Measurements from ENCODE around the genes INTS4 and PCF11.

GRCh38 chr11:77994513-77995550, at the start of gene INTS4:
TSS of gene INTS4 (minus strand) at chr11:77994668.
- PRO-cap, 2 experiments = peak in 2 of 2 experiments; most common plus-strand start chr11:77994794 (in 2); most common minus-strand start chr11:77994824 (in 2)

- PRO-cap, 2 experiments = no peak in any of the 2 experiments
Measured at GRCh38 chr11:78046126-78046697, 17.4 kb upstream of the THRSP start.

DNA sequence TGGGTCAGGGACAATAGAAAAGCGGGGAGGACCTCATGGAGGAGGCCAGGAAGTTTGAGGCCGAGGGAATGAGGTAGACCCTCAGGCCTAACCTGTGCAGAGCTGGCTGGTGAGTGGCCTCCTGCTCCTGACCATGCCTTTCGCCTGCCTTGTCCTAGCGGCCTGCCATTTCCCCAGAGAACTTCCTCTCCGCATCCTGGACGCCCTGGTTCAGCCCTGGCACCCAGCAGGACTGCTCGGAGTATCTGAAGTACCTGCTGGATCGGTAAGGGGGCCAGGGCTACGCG, 19.9 kb downstream of the USP35 start:
- PRO-cap, 2 experiments = no peak in any of the 2 experiments

- PRO-cap, 2 experiments = peak in 2 of 2 experiments; most common minus-strand start chr11:78216711 (in 1)
Measured at GRCh38 chr11:78216472-78217328, 28.0 kb downstream of the USP35 start.

DNA sequence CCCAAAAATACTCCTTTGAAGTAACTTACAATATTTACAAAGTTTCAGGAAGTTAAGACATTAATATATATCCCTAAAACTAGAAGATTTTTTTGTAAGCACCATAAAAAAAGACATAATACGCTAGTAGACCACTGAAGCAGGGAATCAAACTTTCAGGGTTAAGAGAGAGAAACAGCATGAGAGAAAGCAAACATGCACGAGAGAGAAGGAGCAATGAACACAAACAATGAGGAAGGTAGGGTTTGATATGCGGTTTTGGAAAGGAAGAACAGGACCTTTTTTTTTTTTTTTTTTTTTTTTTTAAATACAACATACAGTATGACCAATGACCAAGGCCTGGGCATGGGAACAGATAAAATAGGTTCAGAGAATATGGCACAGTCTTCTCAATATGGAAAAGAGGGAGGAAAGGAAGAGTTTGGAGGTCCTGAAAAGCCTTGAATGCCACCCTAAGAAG, 100.8 kb downstream of the USP35 start:
- PRO-cap, 2 experiments = peak in 1 of 2 experiments; most common plus-strand start position 392 of the sequence (in 1); most common minus-strand start position 218 of the sequence (in 1)

GRCh38 chr11:78318142-78319337, 99.1 kb downstream of the GAB2 start:
- PRO-cap, 2 experiments = no peak in any of the 2 experiments

DNA sequence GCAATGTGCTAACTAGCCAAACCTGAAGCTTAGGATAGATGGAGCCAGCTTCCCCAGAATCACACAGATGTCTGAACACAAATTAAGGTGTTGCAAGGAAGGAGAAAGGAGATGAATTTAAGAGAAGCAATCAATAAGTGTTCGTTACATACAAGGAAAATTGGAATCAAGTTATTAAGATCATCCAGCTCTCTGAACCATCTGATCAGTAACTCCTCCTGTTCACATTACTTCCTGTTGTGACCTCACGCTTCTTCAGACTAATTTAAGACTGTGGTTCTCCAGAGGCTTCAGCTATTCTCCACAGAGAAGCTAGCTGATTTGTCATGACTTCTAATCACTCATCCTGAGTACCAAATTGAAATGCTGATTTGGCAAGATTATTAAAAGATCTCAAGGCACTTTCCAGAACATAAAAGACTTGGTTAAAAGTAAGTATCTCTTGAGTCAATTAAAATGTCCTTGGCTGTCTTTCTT, 38.7 kb downstream of the GAB2 start:
- PRO-cap, 2 experiments = peak in 2 of 2 experiments; most common minus-strand start position 419 of the sequence (in 2)

- PRO-cap, 2 experiments = no peak in any of the 2 experiments
Measured at GRCh38 chr11:78655797-78656438, 81.3 kb upstream of the NARS2 start.

DNA sequence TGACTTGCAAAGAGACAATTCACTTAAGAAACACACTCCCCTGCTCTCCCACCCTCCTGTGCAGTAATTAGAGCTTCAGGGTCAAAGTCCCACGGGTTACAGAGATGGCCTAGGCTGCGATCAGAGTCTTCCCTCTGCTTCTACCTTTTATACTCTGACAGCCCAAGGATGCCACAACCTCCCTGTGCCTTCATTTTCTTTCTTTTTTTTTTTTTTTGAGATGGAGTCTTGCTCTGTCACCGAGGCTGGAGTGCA, 87.3 kb upstream of the NARS2 start:
- PRO-cap, 2 experiments = no peak in any of the 2 experiments

DNA sequence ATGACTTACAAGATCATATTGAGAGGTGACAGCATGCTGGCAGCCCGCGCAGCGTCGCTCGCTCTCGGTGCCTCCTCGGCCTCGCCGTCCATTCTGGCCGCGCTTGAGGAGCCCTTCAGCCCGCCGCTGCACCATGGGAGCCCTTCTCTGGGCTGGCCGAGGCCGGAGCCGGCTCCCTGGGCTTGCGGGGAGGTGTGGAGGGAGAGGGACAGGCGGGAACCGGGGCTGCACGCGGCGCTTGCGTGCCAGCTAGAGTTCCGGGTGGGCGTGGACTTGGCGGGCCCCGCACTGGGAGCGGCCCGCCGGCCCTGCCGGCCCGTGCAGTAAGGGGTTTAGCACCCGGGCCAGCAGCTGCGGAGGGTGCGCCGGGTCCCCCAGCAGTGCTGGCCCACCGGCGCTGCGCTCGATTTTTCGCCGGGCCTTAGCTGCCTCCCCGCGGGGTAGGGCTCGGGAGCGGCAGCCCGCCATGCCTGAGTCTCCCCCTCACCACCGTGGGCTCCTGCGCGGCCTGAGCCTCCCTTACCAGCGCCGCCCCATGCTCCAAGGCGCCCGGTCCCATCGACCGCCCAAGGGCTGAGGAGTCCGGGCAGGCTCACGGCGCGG, 69.0 kb downstream of the DDIAS start:
- PRO-cap, 2 experiments = no peak in any of the 2 experiments

DNA sequence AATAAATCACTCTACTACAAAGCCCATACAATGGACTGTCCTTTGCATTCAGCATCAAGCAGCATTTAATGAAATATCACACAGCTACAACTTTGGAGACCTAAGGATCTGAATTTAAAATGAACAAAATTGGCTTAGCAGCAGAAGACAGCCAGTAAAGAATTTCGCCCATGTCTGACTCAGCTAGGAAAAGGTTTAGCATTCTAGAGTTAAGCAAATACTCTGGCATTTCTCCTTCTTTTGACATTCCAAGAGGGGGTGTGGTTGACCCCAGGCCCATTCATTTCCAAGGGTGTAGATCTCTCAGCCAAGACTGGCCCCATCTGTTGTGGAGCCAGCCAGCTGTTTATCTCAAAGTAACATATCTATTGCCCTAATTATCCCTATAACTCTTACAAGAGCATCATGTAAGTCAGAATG, 1.4 kb downstream of the RAB30 start:
- PRO-cap, 2 experiments = no peak in any of the 2 experiments

DNA sequence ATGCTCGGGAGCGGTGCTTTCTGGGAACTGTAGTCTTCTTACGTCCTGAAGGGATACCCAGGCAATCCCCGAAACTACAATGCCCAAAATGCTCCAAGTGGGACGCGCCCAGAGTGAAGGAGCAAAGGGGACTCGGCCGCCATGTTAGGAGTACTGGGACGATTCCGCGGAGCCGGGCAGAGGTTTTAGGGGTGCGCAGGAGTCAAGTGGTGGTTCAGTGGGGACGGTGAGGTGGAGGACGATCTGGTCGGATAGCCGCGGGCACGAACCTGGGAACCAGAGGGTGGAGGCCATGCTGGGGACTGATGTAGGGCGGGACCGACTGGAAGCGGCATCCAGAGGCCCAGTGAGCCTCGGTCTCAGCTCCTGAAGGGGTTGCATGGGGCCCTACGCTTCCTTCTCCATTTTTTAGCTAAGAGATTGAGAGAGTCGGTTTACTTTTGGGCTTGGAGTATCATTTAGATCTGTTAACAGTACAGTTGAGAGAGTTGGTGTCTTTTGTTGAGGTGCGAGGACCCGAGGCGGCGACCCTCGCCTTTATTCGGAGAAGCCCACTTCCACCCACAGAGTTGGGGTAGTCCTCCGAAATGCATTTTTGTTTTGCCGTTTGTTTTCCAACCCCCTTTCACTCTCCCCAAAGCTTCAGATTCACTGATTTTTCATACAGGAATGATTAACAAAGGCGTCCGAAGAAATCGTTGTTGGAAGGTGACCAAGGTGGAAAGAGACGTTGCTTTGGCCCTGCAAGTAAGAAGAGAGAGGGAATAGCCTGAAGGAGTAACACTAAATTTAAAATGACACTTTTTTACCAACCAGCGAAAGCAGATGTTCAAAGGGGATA, 479 bp upstream of the RAB30 start:
- PRO-cap, 2 experiments = peak in 2 of 2 experiments; most common plus-strand start position 124 of the sequence (in 2); most common minus-strand start position 361 of the sequence (in 2)

GRCh38 chr11:83157042-83157259, at the start of gene PCF11:
TSS of gene PCF11 (plus strand) at chr11:83157131.
- PRO-cap, 2 experiments = peak in 2 of 2 experiments; most common plus-strand start chr11:83157159 (in 2)

DNA sequence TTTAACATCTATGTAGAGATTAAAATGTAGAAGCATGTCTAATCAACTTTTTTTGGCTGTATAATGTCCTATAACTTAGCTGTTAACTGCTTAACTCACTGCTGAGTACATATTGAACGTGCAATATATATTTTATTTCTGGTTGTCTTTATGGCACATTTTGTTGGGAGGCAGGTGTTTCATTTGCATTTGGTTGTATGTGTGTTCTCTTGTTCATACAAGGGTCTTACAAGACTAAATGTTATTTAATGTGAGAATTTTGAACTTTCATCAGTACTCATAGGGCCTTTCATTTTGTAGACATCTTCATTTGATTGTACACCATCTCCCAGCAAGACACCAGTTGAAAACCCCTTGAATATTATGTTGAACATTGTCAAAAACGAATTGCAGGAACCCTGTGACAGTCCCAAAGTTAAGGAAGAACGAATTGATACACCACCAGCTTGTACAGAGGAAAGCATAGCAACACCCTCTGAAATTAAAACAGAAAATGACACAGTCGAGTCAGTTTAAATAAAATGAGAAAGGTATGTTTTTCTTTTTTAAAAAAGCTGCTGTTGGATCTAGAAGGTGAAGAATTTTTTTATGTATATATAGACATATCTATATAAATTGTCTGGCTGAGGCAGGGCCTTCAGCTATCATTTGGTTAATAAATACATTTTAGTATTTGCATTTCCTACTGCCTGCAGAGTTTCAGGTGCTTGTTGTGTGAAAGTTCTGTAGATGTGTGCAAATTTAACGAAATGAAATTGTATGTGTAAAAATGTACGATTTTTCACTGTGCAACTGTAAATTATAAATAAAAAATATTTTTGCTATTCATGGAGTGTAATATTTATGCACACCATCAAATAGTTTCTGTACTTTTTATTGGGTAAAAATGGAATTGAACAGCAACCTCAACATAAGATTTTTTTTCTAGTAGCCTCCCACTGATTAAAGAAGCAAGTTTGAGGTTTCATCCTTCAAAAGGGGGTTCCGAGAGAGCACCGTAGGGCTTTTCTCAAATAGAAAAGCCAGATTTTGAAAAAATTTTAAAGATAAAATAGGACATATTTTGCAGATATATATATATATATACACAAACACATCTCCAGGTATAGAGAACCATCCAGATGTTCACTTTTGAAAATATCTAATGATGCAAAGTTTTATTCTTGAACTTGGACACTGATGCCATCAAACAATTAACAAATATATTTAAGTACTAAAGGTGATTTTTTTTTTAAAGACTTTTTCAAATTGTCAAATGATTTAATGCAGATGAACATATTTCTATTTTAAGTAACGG, 8.7 kb upstream of the ANKRD42 start:
- PRO-cap, 2 experiments = no peak in any of the 2 experiments

- PRO-cap, 2 experiments = no peak in any of the 2 experiments
Measured at GRCh38 chr11:83256880-83257479, 29.2 kb downstream of the CCDC90B start.

GRCh38 chr11:84720584-84721573, 906.3 kb downstream of the DLG2 start:
- PRO-cap, 2 experiments = no peak in any of the 2 experiments

DNA sequence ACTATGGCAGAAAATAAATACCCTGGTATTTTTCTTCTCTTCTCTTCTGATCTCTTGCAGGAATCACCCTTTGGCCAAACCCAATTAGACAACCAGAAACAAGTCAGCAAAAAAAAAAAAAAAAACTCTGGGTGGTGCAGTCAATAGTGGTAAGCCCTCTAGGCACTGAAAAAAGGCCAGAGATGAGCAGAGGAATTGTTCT, 824.7 kb downstream of the DLG2 start:
- PRO-cap, 2 experiments = no peak in any of the 2 experiments

DNA sequence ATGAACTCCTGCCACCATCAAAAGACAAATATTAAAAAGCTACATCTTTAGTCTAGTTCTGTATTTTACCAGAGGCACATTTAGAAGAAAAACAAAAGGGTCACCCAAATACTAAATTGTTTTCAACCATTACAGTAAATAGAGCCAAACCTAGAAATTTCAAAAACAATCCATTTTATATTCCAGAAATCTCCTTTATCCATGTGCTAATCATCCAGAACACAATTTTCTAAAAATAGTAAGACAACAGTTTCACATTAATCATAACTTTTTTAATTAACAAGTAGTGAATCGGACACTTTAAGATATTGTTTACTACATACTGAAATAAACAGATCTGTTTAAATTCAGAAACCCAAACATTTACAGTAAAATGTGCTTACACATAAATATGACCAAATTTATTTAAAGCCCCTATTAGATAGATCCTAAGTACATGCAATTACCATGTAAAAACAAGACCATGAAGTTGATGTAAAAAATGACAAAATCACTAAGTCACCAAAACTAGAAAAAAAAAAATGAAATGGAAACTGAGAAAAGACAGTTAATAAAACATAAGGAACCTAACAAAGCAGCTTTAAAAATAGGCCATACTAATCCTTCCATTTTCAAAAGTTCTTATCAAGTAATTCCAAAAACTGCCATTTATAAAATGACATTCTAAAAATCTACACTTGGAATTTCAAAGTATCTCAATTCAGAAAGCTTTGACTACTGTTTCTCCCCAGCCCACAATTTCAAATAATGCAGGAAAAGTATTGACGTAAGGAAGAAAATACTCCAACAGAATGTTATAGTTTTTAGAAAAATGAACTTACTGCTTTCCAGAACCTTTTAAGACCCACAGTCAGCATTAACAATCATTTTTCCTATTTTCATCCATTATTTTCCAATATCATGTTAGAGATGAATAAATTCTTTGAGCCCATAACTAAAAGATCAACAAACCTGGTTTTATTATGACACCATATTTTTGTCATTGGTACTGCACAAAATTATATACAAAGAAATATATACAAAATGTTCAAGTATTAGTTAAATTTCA, 3.8 kb downstream of the CREBZF start:
- PRO-cap, 2 experiments = no peak in any of the 2 experiments

DNA sequence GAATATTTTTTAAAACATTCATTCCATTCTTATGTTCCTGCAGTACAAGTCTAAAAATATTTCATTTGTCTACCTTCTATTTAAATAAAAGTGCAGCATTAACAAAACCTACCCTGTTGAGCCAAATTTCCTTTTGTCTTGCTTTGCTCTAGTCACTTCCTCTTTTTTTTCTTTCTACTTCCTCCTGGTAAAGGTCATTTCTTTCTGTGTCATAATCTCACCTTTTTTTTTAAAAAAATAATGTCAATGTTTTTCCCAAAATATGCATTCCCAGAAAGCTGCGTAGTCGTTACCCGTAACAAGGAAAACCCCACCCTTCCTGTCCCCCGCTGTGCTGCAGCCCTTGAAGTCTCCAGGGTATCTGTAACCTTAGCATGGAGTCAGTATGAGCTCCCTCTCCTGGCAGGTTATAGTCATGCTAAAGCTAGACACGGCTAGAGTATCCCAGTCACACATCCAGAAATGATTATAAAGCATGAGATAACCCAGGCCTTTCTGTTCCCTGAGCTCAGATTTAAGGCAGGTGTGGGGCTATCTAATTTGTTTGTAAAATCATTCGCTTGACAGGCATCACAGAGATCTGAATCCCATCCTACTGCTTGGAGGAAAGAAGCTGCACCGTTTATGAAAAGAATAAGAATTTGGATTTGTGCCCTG, 51.1 kb upstream of the EED start:
- PRO-cap, 2 experiments = no peak in any of the 2 experiments

DNA sequence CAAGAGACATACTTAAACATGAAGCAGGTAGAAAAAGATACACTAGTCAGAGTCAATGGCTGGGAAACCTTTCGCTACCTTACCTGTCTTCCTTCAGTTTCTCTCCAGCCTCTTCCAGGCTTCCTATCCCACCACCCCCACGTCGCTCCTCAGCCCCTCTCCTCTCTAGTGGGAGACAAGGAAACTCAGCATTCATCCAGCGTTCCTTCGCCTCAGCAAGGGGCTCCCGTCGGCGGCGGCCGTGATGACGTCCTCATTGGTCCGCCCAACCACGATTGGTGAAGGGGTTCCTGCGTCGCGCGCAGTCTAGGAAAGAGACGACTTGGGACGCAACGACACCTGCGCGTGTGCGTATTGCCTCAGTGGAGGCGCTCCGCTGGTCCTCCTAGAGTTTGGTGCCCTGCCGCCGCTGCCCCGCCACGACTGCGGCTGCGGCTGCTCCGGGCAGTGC, 56.5 kb downstream of the CCDC81 start:
- PRO-cap, 2 experiments = no peak in any of the 2 experiments

All from monocyte (primary cell).